ENCODE results near the gene AP3S2.

DNA sequence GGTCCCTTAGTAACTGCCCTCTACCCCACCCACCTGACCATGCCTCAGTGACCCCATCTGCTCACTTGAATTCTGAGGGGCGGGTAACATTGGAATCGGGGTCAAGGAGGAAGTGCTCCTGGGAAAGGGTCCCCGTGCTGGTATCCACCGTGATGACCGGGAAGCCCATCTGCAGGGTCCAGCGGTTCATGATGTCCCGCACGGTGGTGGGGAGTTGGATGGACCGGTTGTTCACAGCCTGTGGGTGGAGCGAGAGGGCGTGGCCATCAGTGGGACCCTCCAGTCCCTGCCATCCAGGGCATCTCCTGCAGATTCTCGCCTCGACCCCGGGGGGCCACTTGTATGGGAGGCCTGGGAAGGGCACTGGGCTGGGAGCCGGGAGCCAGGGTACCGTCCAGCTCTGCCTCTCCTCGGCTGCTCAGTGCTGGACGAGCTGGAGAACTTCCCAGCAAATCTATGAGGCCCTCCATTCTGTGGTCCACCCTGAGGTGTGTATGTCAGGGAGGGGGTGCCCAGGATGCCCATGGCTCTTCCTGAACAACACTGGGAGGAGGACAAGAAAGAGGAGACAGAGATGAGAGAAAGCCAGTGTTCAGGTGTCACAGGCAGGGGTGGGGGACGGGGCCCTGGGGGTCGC, 13.2 kb downstream of the ANPEP start:
- PRO-cap, 2 experiments = no peak in any of the 2 experiments
- RAMPAGE, long total RNA, 5 experiments = no peak in any of the 5 experiments

GRCh38 chr15:89828194-89829171, 13.8 kb upstream of the ANPEP start:
- PRO-cap, 2 experiments = peak in 1 of 2 experiments; most common plus-strand start chr15:89828788 (in 1); most common minus-strand start chr15:89828666 (in 1)
- RAMPAGE, long total RNA, 5 experiments = no peak in any of the 5 experiments

GRCh38 chr15:89893503-89894626, at the start of gene AP3S2:
TSS of gene AP3S2 (minus strand) at chr15:89893994.
- PRO-cap, 2 experiments = peak in 2 of 2 experiments; most common plus-strand start chr15:89894225 (in 2); most common minus-strand start chr15:89893942 (in 1)
- RAMPAGE, long total RNA, 5 experiments = no peak in any of the 5 experiments

- PRO-cap, 2 experiments = no peak in any of the 2 experiments
- RAMPAGE, long total RNA, 5 experiments = no peak in any of the 5 experiments
Observed at GRCh38 chr15:89910856-89911678, 1.7 kb downstream of the ARPIN start.

GRCh38 chr15:90019595-90020668, 18.8 kb downstream of the ZNF710 start:
- PRO-cap, 2 experiments = peak in 1 of 2 experiments; most common plus-strand start chr15:90020223 (in 1); most common minus-strand start chr15:90020076 (in 1)
- RAMPAGE, long total RNA, 5 experiments = no peak in any of the 5 experiments

DNA sequence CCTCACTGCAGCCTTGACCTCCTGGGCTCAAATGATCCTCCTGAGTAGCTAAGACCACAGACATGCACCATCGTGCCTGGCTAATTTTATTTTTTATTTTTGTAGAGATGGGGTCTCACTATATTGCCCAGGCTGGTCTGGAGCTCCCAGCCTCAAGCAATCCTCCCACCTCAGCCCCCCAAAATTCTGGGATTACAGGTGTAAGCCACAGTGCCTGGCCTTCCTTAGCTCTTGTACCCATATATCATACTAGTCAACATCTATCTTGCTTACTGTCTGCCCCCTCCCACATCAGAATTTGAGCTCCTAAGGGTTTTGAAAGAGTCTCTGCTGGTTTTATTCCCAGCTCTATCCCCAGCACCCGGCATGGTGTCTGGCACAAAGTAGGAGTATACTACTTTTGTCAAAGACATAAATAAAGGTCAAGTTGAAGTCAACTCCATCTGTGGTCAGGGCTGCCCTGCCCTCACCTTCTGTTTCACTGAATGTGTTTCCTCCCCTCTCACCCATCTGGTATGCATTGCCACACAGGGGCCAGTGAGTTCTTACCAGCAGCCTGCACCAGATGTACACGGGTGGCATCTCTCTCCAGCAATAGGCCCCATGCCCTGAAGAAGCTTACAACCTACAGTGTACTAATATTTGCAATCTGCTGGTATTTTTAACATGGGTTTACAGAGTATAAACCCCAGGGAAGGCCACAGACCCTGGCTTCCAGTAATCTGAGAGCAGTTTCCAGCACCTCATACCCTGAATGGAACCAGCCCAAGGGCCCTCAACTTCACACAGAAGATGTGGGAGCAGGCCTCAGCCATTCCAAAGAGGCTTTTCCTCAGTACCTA, 2.5 kb downstream of the IDH2 start:
- PRO-cap, 2 experiments = no peak in any of the 2 experiments
- RAMPAGE, long total RNA, 5 experiments = no peak in any of the 5 experiments

GRCh38 chr15:90162943-90163399, 38.2 kb upstream of the SEMA4B start:
- PRO-cap, 2 experiments = no peak in any of the 2 experiments
- RAMPAGE, long total RNA, 5 experiments = no peak in any of the 5 experiments

GRCh38 chr15:90183867-90184737, 17.0 kb upstream of the SEMA4B start:
- PRO-cap, 2 experiments = peak in 2 of 2 experiments; most common plus-strand start chr15:90184253 (in 1); most common minus-strand start chr15:90184115 (in 1)
- RAMPAGE, long total RNA, 5 experiments = no peak in any of the 5 experiments

DNA sequence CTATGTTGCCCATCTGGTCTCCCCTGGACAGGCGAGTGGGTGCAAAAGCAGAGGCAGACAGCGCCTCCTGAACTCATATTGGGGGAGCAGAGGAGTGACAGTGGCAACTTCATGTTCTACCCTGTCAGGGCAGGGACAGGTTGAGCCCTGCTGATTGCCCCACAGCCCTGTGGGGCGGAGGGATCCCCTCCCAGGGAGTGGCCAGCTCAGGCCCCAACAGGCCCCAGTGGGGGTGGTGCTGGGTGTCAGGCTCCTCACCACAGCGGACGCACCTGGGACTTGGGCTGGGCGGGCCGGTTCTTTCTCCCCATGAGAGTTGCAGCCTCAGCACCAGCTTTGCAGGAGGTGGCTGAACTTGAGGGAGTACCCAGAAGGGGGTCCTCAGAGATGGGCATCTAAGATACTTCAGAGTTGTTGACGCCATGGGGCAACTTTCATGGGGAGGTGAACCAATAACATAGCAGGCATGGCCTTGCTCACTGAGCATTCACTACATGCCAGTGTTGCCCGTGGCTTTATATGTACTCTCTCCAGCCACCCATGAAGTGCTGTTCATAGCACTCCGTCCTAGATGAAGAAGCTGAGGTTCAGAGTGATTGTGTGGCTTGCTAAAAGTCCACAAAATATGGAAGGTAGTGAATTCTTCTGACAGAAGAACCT, 10.0 kb upstream of the SEMA4B start:
- PRO-cap, 2 experiments = no peak in any of the 2 experiments
- RAMPAGE, long total RNA, 5 experiments = no peak in any of the 5 experiments

GRCh38 chr15:90227487-90227947, 6.2 kb downstream of the CIB1 start:
- PRO-cap, 2 experiments = no peak in any of the 2 experiments
- RAMPAGE, long total RNA, 5 experiments = no peak in any of the 5 experiments

DNA sequence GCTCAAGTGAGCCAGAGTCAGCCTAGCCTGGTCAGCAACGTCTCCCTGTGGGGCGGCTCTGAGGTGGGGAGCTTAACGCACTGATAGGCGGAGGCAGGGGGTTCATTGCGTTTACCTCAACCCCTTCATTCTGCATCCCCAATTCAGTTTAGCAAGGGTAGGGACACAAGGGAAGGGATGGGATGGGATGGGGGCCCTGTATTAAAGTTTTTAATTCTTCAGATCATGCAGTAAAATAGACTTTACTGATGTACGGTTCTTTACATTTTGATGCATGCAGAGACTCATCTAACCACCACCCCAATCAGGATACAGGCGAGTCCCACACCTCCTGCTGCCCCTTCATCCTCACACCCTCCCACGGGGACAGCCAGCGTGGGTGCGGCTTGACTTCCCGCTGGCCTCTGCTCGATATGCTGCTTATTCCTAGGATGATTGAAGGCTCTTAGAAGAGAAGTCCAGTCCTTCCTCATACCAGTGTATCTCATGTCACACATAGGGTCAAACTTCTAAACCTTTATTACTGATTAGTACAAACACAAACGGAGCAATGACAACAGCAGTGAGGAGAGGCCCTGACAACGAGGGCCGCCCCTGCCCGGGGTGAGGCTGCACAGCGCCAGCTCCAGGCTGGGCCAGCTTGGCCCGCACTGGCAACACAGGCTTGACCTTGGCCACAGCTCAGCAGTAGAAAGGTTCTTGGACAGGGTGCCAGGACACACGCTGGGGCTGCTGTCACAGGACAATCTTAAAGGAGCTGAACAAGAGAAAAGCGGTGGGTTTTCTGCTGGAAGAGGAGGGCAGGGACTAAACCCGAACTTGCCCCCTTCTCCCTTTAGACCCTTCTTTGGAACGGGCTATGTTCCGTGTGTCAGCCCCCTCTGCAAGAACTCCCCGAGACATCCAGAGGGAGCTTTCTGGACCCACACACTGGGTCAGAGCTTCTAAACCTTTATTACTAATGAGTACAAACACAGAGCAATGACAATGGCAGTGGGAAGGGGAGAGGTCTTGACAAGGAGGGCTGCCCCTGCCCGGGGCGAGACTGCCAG, 3.7 kb downstream of the CIB1 start:
- PRO-cap, 2 experiments = no peak in any of the 2 experiments
- RAMPAGE, long total RNA, 5 experiments = no peak in any of the 5 experiments

- PRO-cap, 2 experiments = no peak in any of the 2 experiments
- RAMPAGE, long total RNA, 5 experiments = no peak in any of the 5 experiments
Observed at GRCh38 chr15:90230801-90231784, 2.6 kb downstream of the CIB1 start.

GRCh38 chr15:90264422-90265041, 940 bp upstream of the NGRN start:
- PRO-cap, 2 experiments = no peak in any of the 2 experiments
- RAMPAGE, long total RNA, 5 experiments = no peak in any of the 5 experiments

- PRO-cap, 2 experiments = peak in 1 of 2 experiments; most common minus-strand start chr15:90352744 (in 1)
- RAMPAGE, long total RNA, 5 experiments = no peak in any of the 5 experiments
Observed at GRCh38 chr15:90352596-90353105, 567 bp downstream of the ZNF774 start.

GRCh38 chr15:90425723-90425950, 37.6 kb downstream of the IQGAP1 start:
- PRO-cap, 2 experiments = no peak in any of the 2 experiments
- RAMPAGE, long total RNA, 5 experiments = no peak in any of the 5 experiments

GRCh38 chr15:90425951-90426371, 37.9 kb downstream of the IQGAP1 start:
- PRO-cap, 2 experiments = no peak in any of the 2 experiments
- RAMPAGE, long total RNA, 5 experiments = no peak in any of the 5 experiments

DNA sequence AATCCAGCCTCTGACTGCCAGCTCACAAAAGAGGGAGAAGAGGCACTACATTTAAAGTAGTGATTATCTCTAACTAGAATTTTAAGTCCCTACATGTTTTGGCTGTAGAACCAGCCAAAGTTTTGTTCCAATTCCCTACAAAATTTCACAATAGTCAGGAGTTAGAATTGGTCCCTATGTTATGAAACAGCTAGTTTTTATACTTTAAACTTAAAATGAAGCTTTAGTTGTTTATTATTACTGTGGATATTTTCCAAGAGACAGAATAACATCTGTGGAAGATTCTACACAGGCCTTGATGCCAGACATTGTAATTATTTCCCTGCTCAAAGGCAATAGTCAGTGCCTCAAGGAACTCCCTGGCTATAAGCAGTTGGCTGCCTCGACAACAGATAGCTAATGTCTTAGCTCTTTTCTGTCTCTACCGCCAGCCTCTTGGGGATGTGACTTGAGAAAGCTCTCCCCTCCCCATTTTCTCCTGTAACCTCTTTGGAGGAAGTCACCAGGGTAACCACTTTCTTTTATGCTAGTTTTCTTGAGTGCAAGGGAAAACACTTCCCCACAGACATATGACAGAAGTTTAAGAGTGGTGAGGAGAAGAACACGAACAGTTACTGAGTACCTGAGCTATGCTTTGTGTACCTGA, 32.0 kb downstream of the CRTC3 start:
- PRO-cap, 2 experiments = peak in 1 of 2 experiments; most common plus-strand start position 338 of the sequence (in 1)
- RAMPAGE, long total RNA, 5 experiments = no peak in any of the 5 experiments

- PRO-cap, 2 experiments = no peak in any of the 2 experiments
- RAMPAGE, long total RNA, 5 experiments = no peak in any of the 5 experiments
Observed at GRCh38 chr15:90598011-90598901, 68.5 kb downstream of the CRTC3 start.

DNA sequence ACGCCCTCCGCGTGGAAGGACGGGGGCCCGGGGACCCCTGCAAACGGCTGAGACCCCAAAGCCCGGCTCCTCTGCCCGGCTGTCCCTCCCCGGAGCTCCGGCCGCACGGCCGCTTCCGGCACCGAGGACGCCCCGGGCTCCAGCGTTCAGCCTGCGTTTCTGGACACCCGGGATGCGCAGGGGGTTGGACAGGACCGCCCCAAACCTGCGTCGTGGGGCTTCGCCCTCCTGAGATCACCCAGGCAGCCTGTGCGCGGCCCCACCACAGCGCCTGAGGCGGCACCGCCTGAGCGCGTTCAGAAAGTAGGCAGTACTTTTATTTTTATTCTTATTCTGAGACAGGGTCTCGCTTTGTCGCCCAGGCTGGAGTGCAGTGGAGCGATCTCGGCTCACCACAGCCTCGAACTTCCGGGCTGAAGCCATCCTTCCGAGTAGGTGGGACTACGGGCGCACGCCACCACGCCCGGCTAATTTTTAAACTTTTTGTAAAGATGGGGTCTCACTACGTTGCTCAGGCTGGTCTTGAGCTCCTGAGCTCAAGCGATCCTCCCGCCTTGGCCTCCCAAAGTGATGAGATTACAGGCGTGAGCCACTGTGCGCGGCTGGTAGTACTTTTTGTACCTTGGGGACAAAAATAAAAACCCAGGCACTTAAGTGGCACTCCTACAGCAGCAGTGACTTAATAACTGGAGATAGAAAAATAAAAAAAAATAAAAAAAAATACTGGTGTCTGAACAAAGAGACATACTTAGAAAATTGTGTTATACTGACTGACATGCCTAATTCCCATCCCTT, 51.4 kb upstream of the BLM start:
- PRO-cap, 2 experiments = peak in 2 of 2 experiments; most common plus-strand start position 164 of the sequence (in 1); most common minus-strand start position 176 of the sequence (in 2)
- RAMPAGE, long total RNA, 5 experiments = no peak in any of the 5 experiments

DNA sequence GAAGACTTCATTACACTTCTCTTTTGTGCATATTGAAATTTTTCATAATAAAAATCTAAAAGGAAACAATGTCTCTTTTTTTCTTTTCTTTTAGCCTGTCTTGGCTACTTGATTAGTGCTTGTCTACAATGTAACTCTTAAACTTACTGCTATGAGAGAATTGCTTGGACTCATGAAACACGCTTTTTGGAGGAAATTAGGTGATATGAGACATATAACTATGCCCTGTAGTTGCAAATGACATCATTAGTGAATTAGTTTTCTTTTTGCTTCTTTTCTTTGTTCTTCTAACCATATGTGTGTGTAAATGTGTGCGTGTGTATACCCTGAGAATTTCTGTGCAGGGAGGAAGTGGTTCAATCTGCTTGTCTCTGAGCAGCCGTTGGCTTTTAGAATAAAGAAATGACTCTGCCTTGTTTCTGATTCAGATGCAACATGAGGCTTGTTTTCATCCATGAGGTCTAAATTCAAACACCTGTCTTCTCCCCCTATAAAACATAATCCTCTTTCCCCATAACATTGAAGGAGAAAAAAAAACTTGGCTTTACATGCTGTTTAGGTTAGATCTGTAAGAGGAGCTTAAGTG, 30.7 kb upstream of the BLM start:
- PRO-cap, 2 experiments = no peak in any of the 2 experiments
- RAMPAGE, long total RNA, 5 experiments = no peak in any of the 5 experiments

Measured in thyroid gland (tissue), 7 donors.